Body of pancreas (tissue), 2 donors: ENCODE measurements around the gene MLANA.

DNA sequence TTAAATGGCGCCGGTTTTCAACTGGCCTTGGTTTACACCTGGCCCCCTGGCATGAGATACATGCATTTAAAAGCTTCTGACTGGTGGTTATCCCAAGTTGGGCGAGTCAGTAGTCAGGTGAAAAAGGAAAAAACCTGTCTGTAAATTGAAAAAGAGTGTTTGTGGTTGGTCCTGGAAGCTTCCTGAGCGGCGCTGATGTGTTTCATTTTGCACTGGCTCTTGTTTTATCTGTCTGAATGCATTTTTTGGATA lies 1.2 kb downstream of the RCL1 start:
- PRO-cap, result no peak
- RAMPAGE, long total RNA, 2 experiments, result no peak in any of the 2 experiments

DNA sequence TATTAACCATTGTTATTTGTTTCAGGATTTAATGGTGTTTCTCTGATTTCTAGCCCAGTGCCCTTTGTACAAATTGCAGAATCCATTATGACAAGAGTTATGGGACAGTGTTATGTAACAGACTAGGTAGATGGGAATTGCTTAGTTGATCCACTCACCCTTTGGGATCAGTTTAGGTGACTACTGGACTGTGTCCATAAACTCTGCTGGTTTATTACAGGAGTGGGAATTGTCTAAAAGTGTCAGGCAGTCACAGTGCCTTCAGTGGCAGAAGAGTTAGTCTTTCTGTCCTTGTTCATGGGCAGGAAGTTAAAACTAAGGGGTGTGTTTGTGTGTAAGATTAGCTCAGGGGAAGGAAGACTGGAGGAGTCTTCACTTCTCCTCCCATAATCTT lies 29.3 kb downstream of the RCL1 start:
- PRO-cap, result no peak
- RAMPAGE, long total RNA, 2 experiments, result no peak in any of the 2 experiments

- PRO-cap, result no peak
- RAMPAGE, long total RNA, 2 experiments, result start-site peak on the plus strand in 1 of 2 experiments, at chr9:4850366-4851406 at its widest, 7 to 11 reads per replicate
Observed at GRCh38 chr9:4850154-4851615, 57.9 kb downstream of the RCL1 start.

- PRO-cap, result no peak
- RAMPAGE, long total RNA, 2 experiments, result start-site peak on the plus strand in 1 of 2 experiments, at chr9:5090263-5090905 at its widest, 11 reads per replicate
Observed at GRCh38 chr9:5090554-5091035, 94.8 kb downstream of the INSL6 start.

DNA sequence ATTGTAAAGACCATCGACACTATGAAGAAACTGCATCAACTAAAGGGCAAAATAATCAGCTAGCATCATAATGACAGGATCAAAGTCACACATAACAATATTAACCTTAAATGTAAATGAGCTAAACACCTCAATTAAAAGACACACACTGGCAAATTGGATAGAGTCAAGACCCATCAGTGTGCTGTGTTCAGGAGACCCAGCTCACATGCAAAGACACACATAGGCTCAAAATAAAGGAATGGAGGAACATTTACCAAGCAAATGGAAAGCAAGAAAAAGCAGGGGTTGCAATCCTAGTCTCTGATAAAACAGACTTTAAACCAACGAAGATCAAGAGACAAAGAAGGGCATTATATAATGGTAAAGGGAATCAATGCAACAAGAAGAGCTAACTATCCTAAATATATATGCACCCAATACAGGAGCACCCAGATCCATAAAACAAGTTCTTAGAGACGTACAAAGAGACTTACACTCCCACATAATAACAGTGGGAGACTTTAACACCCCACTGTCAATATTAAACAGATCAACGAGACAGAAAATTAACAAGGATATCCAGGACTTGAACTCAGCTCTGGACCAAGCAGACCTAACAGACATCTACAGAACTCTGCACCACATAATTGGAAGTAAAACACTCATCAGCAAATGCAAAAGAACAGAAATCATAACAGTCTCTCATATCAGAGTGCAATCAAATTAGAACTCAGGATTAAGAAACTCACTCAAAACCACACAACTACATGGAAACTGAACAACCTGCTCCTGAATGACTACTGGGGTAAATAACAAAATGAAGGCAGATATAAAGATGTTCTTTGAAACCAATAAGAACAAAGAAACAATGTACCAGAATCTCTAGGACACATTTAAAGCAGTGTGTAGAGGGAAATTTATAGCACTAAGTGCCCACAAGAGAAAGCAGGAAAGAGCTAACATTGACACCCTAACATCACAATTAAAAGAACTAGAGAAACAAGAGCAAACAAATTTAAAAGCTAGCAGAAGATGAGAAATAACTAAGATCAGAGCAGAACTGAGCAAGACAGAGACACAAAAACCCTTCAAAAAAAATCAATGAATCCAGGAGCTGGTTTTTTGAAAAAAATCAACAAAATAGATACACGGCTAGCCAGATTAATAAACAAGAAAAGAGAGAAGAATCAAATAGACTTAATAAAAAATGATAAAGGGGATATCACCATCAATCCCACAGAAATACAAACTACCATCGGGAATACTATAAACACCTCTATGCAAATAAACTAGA lies 50.3 kb downstream of the INSL6 start:
- PRO-cap, result no peak
- RAMPAGE, long total RNA, 2 experiments, result no peak in any of the 2 experiments

DNA sequence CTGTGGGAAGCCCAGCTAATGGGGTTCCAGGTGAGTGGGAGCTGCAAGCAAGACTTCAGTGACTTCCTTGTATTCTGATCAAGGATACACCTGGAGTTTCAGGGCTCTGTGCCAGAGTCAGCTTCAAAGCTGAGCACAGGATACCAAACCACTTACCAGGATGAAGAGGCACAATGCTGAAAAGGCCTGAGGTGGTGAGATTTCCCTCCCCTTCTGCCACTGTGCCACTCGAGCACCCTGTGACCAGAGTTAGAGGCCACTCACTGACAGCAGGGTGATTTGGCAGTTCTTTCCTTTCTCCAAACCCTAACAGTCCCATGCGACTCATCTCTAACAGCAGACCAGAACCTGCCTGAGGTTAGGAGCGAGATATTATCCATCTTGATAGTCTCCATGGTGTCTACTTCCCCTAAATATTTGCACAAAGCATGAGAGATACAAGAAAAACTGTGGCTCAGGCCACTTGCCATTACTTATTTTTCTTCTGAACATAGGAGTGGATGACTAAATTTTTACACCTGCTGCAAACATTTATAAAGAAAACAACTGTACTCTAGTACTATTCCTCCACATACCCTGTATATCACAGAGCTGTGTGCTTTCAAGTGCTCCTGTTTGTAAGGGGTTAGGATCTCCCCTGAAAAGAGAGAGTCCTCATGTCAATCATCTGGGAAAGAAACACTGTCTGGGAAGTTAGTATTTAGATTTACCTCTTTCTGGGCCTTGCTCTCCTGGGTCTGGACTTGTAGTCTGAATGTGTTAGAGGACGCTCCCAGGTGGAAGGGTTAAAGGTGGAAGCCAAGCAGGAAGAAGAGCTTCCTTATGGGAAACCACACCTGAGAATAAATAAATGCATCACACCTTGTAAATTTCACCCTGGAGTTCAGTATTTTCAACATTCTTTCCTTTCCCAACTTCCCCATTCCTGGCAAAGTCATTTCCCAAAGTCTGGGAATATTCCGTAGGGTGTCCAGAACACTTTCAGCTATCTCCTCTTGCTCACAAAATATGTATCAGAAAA lies 1.6 kb downstream of the PLGRKT start:
- PRO-cap, result no peak
- RAMPAGE, long total RNA, 2 experiments, result no peak in any of the 2 experiments

DNA sequence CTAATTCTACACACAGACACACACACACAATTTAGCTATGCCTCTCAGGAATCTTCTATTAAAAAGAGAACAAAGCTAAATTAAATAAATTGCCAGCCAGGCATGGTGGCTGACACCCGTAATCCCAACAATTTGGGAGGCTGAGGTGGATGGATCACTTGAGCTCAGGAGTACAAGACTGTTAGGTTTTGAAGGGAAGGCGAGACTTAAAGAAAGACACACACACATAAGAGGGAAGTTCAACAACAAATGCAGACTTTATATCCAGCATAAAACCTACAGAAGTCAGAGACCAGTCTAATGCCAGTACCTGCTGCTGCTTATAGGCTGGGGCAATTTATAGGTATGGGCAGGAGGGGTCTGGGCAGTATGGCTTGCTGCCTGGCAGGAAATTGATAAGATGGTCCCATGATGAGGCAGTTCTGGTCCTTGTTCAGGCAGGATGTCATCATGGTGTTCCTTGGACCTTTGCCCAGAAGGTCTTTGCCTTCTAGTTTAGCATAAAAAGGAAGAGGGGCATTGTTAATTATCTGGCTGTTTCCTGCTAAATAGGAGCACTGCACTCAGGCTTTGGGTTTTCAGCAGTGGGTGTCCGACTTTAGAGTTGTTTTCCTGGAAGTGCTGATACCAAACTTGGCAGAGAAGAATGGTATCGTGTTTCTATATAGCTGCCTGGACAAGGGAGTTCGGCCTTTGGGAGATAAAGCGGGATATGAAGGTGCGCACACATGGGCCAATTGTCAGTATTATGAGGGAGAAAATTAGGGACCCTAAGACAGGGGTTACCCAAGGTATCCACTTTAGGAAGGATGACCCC lies 10.4 kb upstream of the PDCD1LG2 start:
- PRO-cap, result no peak
- RAMPAGE, long total RNA, 2 experiments, result no peak in any of the 2 experiments

- PRO-cap, result no peak
- RAMPAGE, long total RNA, 2 experiments, result no peak in any of the 2 experiments
Observed at GRCh38 chr9:5509558-5510260, 622 bp upstream of the PDCD1LG2 start.

DNA sequence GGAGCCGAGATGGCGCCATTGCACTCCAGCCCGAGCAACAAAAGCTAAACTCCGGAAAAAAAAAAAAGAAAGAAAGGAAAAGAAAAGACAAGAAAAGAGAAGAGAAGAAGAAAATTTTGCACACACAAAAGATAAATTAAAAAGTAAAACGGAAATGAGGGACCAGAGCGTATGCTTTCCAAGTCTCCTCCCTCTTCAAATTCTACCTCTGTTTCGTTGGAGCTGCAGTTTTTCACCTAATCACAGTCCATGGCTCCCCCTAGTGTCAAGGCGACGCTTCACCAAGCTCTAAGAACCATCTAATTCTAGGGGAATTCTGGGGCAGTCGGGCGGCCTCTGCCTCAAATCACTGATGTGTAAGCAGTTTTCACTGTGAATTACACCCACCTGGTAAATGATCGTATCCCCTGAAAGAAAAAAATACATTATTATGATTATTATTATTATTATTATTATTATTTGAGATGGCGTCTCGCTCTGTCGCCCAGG lies 28.4 kb upstream of the RIC1 start:
- PRO-cap, result no peak
- RAMPAGE, long total RNA, 2 experiments, result no peak in any of the 2 experiments

- PRO-cap, result no peak
- RAMPAGE, long total RNA, 2 experiments, result no peak in any of the 2 experiments
Observed at GRCh38 chr9:5627130-5627701, 1.7 kb upstream of the RIC1 start.

DNA sequence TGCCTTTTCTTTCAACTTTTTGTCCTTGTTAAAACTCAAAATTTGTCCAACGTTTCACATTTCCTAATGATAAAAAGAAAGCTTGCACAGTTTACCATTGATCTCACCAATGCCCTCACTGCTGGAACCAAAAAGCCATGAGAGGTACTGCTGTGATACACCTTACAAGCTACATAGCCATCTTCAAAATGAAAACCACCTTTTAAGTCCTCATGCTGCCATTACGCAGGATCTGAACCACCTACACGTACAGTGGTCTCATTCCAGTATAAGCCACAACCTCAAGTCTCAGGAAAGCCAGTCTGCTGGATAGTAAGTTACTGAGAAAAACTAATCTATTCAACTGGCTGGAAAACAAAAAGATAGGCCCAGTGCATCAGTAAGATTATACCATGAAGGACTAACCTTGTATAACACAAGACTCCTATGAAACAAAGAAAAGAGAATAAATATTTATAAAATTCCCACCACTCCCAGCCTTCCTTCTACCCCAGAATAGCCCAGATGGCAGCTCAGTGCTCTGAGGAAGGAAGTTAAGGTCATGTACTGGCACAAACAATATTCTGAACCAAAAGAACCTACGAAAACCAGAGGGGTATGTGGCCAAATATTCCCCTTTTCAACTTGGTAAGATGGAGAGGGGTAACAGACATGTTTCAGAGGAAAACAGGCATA lies 47.0 kb downstream of the ERMP1 start:
- PRO-cap, result no peak
- RAMPAGE, long total RNA, 2 experiments, result no peak in any of the 2 experiments

GRCh38 chr9:5890780-5891236 lies at the start of gene MLANA:
Gene MLANA, plus strand, starts transcription at chr9:5890889.
- PRO-cap, result no peak
- RAMPAGE, long total RNA, 2 experiments, result no peak in any of the 2 experiments

DNA sequence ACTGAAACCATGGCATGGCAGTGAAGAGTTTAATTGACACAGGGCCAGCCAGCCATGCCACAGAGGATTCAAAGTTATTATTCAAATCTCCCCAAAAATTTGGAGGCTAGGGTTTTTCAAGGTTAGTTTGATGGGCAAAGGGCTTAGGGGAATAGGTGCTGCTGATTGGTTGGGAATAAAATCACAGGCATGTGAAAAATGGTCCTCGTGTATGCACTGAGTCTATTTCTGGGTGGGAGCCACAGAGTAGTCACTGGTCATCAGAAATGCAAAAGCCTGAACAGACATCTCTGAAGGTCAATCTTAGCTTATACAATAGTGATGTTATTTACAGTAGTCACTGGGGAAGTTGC lies 1.3 kb downstream of the IL33 start:
- PRO-cap, result no peak
- RAMPAGE, long total RNA, 2 experiments, result no peak in any of the 2 experiments

DNA sequence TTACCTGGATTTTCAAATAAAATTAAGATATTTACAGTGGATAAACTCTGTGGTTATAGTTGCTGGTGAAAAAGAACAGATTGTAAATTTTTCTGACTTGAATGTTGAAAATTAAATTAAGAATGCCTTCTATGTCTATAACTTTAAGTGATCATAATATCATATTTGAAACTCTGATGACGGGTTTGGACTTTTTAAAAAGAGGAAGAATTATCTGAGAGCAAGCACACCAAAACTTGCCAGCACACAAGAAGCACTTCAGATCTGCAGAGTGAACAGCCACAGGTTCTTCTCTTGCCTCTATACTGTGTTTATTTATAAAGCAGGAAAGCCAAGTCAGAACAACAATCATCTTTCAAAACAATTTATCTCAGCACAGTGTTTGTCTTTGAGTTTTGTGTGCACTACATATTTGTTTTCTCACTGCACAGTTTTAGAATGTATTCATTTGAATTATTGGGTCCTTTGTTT lies 17.8 kb upstream of the UHRF2 start:
- PRO-cap, result no peak
- RAMPAGE, long total RNA, 2 experiments, result no peak in any of the 2 experiments

DNA sequence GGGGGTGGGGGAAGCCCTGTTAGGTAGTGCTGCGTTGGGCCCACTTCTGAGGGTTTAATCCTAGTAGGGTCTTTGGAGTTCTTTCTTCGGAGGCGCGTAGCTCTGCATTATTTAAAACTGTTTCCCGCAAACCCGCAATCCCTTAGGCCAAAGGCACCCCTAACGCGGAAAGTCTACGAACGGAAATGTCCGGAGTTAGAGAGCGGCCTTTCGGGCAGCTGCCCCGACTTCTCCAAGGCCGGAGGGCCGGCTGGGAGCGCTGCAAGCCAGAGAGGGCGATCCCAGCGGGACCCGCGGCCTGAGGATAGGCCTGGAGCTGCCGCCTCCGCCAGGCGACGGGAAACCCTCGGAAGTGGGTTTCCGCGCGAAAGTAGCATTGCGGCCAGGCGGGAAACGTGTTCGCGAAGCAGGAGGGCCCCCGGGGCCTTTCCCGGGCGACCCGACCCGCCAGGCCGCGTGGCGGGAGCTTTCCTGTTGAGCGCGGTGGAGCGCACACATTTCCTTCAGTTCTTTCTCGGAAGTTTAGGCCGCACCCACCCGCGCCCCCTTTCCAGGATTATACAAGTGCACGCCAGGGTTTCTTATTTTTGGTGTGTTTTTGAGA lies 630 bp upstream of the UHRF2 start:
- PRO-cap, result no peak
- RAMPAGE, long total RNA, 2 experiments, result no peak in any of the 2 experiments

- PRO-cap, result no peak
- RAMPAGE, long total RNA, 2 experiments, result no peak in any of the 2 experiments
Observed at GRCh38 chr9:6750268-6750601, 7.5 kb upstream of the KDM4C start.

- PRO-cap, result no peak
- RAMPAGE, long total RNA, 2 experiments, result start-site peak on the plus strand in 1 of 2 experiments, at chr9:6827749-6827962 at its widest, 9 reads per replicate
Observed at GRCh38 chr9:6827443-6828183, 69.8 kb downstream of the KDM4C start.

DNA sequence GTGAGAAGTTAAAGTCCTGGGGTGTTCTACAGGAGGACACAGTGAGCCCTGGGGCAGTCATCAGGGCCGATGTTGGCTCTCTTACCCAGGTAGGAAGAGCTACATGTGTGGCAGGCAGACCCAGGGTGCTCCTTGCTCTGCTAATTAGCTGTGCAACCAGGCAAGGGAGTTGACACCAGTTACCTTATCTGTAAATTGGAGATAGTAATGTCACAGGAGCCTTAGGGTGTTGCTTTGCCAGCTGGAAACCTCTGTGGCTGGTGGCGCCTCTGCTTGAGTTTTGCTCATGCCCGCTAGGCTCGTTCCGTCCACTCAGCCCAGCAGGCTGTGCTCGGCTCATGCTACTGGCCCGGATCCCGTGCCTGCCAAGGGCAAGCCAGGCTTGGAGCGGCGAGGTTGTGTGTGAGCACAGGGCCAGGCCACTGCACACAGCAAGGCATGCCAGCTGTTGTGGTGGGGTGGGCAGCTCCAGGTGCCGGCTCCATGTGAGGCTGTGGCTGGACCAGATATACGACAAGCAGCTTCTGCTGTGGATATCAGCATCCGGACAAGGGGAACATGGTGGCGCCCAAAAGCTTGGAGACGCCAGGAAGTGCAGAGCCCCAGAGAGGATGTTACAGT lies 390.0 kb downstream of the KDM4C start:
- PRO-cap, result no peak
- RAMPAGE, long total RNA, 2 experiments, result no peak in any of the 2 experiments

DNA sequence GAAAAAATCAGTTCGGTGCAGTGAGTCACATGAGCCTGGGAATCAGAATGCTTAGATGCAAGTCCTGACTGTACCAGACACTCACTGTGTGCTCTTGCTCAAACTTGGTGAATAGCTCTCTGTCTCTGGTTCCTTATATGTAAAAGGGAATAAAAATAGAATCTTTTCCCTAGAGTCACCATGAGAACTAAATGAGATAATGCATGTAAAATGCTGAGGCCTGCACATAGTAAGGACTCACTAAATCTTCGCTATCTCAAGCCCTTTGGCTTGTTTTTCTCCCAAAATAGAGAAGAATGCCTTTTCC lies 483.4 kb downstream of the DMAC1 start:
- PRO-cap, result no peak
- RAMPAGE, long total RNA, 2 experiments, result no peak in any of the 2 experiments

DNA sequence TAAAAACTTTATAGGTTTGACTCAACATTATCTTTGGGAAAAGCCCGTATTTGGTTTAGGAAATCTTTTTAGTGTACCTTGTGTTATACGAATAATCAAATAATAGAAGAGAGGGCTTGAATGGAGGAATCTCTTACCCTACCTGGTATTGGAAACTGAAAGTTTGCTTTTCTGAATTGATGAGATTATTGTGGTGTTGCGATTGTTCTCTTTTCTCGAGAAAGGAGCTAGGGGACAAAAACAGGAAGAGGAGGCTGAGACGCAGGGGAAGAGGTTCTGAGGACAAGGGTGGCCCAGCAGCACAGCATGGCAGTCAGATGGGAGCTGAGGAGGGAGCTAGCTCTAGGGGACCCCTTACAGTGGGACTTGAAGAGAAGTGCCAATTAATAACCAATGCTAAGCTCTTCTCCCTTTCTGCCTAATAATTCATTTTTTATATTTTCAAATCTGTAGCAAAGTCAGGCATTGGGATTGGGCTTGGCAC lies 183.3 kb upstream of the DMAC1 start:
- PRO-cap, result no peak
- RAMPAGE, long total RNA, 2 experiments, result no peak in any of the 2 experiments